Left lobe of liver (tissue), 1 donor: ENCODE results near the genes METTL21A and LANCL1.

GRCh38 chr2:207624177-207625019 is 796 bp downstream of the METTL21A start:
- PRO-cap, result unidirectional peak, plus-strand start at chr2:207624692

DNA sequence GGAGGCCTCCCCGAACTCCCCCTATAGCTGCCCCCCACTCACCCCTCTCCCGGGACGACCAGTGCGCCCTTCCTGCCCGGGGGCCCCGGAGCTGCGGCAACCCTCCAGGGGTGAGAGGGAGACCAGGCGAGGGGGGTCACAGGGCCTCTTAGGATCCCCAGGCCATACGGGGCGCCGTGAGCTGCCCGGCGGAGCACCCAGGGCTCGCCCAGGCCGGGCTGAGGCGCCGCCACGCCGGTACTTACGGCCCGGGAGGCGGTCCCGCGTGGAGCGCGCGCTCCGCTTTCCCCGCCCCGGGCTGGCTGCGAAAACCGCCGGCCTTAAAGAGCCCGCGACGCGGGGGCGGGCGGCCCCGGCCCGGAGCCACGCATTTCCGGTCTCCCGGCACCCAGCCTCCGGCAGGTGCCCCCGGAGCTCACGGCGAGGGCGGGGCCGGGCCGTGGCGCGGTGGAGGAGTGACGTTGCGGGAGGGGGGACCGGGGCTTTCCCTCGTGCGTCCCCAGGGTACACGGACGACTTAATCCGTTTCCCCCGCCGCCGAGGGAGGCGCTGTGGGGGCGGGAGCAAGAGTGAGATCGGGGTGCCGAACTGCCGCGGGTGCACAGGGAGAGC is at the start of gene METTL21A:
METTL21A (minus strand) TSS at position 375 of the 612 bp plus-strand sequence.
- PRO-cap, result bidirectional peak, plus-strand start at position 572 of the sequence, minus-strand start at position 295 of the sequence

DNA sequence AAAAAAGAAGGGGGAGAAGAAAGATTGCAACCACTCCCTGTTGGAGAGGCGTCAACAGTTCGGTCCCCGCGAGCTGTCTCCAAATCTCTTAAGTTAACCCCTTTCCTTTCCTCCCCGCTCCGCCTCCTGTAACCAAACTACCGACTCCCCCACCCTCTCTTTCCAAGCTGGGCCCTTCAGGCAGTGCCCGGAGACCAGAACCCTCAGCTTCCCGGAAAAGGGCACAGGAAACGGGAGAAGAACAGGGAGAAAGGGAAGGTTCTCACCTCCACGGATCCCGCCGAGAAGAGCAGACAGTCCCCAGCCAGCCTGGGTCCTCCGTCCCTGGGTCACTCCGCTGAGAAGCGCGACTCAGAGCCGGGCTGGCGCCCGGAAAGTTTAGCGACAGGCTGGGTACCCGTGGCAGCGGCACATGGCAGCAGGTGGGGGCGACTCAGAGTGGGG is 685 bp downstream of the FZD5 start:
- PRO-cap, result bidirectional peak, plus-strand start at position 117 of the sequence, minus-strand start at position 79 of the sequence

GRCh38 chr2:207796625-207797513 is 27.2 kb upstream of the FZD5 start:
- PRO-cap, result unidirectional peak, plus-strand start at chr2:207797120

- PRO-cap, result unidirectional peak, minus-strand start at chr2:207815433
Measured at GRCh38 chr2:207815369-207815568, 45.6 kb upstream of the FZD5 start.

DNA sequence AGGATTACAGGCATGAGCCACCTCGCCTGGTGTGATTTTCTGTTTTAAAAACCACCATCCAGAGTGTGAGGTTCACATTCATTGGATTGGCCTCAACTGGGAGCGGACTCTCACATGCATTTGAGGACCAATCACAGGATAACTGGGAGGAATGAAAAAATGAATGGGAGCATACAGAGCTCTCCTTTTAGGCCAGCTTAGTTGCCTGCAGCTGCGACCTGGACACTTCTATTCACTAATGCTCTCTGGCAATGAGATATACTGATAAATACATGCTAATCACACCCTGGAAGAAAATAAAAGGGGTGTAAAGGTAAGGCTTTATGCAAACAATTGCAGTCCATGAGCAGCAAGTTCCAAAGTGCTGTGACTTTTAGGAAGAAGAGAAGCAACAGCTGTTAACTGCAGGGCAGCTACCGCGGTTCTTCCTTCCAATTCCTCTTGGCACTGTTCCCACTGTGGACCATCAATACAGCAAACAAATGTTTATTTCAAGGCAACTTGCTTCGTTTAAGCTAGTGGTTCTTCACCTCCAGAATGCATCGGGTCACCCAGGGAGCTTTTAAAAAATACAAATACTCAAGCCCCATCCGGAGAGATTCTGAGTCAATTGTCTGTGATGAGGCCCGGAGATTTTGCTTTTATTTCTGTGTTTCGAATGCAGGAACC is 49.6 kb upstream of the FZD5 start:
- PRO-cap, result bidirectional peak, plus-strand start at position 200 of the sequence, minus-strand start at position 240 of the sequence

DNA sequence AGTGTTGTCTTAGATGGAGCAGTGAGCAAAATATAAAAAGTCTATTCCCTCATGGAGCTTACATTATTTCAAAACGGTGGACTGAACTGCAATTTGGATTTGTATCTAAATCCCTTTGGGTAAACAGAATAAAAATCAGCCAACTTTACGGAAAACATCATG is 76.0 kb upstream of the FZD5 start:
- PRO-cap, result bidirectional peak, plus-strand start outside the sequence, minus-strand start at position 67 of the sequence

- PRO-cap, result bidirectional peak, plus-strand start at chr2:207935688, minus-strand start at chr2:207935477
Measured at GRCh38 chr2:207935207-207935855, 90.0 kb downstream of the PLEKHM3 start.

DNA sequence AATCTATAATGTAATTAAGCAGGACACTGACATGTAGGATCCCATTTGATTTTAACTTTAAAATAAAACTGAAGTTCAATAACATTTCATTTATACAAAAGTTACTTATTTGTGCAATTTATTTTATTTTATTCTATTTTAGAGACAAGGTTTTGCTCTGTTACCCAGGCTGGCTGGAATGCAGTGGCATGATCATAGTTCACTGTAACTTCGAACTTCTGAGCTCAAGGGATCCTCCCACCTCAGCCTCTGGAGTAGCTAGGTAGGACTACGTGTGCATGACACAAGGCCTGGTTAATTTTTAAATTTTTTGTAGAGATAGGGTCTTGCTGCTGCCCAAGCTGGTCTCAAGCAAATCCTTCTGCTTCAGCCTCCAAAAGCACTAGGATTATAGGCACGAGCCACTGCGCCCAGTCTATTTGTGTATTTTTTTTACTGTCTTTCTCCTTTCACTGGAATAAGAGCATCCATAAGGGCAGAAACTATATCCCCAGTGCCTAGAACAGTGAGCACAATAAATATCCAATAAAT is 89.4 kb downstream of the PLEKHM3 start:
- PRO-cap, result bidirectional peak, plus-strand start at position 354 of the sequence, minus-strand start at position 180 of the sequence

DNA sequence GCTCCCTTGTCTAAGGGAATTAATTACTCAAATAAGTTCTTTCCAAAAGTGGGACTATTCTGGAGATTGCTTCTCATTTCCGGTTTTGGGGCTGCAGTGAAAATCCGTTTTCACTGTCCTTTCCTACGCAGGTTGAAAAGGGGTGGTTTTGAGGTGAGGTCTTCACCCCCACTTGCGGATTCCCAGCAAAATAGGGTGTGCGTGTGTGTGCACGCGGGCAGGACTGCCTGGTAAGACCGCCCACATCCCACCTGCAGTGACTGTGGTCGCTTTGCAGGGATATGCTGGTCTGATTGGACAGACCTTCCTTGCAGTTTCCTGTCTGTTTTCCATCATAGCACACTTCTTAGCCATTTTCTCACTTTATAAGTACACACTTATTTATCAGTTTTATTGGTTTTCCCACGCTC is 519 bp upstream of the PLEKHM3 start:
- PRO-cap, result no peak

DNA sequence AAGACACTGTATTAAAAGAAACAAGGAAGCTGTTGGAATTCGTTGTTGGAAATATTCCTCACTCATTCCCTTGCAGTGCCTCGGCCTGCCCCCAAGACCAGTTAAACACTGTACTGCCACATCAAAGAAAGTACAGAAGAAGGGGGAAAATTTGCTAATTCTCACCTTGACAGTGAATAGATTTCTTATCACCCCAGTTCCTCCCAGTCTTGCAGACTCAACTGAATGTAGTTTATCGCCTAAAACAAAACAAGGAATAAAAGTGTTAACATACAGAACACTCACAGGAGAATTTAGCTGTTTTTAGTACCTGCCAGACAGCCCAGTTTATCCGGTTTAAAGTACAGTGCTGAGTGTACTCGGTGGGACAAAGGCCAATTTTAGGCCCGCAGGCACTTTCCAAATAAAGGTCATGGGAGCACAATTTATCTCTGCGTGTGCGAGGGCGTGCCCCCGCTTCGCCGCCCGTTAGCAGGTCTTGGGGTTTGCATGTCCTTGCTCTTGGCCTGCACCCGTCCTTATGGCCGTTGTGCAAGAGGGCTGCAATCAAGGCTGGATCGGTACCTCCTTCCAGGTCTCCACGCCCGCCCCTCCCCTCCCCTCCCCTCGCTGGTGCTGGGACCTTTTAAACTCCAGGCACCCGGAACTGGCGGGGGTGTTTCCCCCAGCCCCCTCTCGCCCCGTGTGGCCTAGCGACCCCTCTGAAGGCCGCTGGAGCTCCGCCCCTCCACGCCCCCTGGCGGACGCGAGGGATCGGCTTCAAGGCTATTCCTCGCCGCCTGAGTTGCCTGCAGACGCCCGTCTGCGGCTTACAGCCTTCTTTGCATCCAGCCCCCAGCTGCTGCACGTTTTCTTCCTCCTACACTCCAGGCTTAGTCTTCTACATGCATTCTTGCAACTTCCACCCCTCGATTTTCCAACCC is 889 bp downstream of the IDH1 start:
- PRO-cap, result unidirectional peak, minus-strand start at position 329 of the sequence; bidirectional peak, plus-strand start at position 768 of the sequence, minus-strand start at position 520 of the sequence

- PRO-cap, result no peak
Measured at GRCh38 chr2:208267546-208268045, 1.5 kb downstream of the PIKFYVE start.

DNA sequence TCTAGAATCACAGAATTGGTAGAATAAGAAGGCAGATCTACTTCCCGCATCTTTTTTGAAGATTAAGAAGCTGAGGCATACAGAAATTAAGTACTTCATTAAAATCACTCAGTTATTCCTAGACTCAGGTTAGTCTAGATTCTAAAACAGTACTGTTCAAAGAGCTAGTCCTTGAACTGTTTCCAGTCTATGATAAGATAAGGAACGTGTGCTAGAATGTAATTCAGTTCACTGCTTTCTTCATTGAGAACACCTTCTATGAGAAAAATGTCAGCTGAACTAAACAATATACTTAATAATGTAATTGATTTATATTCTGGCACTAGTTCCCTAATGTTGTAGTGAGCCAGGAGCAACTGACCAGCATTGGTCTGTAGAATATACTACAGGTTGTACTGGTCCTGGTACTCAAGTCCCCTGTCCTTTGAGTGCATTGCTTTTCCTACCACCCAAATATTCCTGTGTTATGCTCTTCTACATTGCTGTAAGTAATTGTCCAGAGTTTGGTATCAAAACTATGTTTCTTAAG is 53.5 kb upstream of the PTH2R start:
- PRO-cap, result no peak

DNA sequence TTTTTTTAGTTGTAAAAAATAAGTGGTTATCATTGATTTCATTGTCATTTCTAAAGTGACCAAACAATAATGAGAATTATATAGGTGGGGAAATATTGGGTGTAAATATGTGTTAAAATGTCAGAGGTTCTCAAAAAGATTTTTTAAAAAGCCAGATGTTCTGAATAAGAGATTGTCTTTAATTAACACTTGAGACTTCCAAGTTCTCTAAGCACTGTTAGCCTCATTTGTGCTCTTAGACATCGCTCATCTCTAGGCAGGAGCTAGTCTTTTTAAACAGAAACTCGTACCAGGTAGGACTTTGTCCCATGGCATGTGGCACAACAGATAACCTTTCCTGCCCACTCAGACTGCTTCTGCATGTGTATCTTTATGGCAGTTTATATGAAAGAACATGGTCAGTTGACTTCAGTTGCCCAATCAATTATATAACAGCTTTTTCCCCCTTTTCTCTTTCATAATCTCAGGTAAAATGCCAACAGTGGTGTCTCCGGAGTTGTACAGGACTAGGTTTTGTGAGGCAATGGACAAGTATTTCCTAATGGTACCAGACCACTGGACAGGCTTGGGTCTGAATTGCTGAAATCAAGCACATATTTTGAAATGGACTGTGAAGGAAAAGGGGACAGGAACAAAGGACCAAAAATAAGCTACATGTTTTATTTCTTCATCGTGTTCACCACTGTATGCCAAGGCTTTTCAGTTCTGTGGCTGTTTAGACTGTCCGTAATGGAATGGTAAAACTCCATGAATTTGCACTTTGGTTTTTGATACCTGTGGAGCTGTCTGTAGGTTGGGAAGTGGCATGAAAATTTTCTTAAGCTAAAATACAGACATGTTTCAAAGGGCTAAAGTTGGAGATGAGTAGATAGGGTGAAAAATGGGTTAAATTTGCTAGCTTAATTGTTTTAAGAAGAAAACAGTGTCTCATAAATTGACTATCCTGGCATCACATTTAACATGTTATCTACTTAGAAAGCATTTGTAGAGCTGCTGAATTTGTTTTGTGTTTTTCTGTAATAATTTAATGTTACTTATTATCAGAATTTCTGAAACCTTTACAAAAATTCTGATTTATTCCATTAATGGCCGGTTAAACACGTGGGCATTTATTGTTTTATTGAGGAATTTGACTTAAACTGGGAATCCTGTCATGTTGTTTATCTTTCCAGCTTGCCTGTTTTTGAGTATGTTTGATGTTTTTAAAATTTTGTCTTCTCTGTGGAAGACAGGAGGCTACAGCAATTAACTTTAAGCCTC is 51.4 kb upstream of the PTH2R start:
- PRO-cap, result unidirectional peak, minus-strand start at position 248 of the sequence; unidirectional peak, minus-strand start at position 355 of the sequence

DNA sequence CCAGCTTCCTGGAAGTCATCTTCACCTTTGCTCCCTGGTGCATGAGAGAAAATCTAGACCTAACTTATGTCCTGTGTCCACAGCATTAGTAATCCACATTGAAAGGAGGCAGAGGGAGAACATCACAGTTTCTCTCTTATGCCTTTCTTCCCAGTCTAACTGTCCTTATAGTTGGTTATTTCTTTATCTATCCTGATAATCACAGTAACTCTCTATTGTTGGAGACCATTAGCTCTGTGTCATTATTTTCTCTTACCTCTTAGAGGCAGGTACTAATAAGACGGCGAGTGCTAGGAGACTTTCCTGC is 316.3 kb downstream of the PTH2R start:
- PRO-cap, result no peak

DNA sequence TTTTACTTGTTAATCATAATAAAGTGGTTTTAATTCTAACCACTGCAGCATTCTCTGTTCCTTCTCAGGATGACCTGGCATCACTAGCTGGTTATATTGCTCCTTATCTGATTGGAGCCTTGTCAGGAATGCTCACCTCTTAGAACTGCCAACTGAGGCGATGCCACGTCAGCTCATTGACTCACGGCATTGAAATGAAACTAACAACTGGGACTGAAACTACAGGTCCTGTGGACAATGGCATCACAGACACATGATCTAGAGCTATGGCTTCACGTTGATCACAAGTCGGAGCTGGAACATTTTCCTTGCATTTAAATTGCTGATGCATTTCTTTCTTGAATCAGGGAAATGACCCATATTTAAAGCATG is 54.9 kb upstream of the MAP2 start:
- PRO-cap, result no peak

GRCh38 chr2:209495677-209496462 is 72.0 kb downstream of the MAP2 start:
- PRO-cap, result no peak

- PRO-cap, result no peak
Measured at GRCh38 chr2:209732861-209733394, 38.7 kb upstream of the UNC80 start.

DNA sequence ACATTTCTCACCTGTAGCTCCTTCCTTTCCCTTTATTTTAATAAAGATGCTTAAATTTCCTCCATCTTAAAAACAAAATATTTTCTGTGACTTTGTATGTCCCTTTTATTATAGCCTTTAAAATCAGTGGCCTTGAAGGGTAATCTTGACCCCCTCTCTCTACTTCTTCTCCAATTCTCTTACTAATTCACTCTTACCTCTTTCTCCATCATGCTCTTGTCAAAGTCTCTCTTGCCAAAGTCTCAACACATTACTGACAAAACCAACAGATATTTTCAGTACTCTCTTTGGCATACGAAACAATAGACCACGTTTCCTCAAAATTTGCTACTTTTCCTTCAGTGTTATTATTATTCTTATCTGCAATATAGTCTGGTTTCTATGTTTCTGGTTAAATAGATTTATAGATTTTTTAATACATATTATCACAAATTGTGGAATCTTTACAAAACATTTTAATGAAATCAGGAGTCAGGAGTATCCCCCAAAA is 76.0 kb downstream of the KANSL1L start:
- PRO-cap, result no peak

DNA sequence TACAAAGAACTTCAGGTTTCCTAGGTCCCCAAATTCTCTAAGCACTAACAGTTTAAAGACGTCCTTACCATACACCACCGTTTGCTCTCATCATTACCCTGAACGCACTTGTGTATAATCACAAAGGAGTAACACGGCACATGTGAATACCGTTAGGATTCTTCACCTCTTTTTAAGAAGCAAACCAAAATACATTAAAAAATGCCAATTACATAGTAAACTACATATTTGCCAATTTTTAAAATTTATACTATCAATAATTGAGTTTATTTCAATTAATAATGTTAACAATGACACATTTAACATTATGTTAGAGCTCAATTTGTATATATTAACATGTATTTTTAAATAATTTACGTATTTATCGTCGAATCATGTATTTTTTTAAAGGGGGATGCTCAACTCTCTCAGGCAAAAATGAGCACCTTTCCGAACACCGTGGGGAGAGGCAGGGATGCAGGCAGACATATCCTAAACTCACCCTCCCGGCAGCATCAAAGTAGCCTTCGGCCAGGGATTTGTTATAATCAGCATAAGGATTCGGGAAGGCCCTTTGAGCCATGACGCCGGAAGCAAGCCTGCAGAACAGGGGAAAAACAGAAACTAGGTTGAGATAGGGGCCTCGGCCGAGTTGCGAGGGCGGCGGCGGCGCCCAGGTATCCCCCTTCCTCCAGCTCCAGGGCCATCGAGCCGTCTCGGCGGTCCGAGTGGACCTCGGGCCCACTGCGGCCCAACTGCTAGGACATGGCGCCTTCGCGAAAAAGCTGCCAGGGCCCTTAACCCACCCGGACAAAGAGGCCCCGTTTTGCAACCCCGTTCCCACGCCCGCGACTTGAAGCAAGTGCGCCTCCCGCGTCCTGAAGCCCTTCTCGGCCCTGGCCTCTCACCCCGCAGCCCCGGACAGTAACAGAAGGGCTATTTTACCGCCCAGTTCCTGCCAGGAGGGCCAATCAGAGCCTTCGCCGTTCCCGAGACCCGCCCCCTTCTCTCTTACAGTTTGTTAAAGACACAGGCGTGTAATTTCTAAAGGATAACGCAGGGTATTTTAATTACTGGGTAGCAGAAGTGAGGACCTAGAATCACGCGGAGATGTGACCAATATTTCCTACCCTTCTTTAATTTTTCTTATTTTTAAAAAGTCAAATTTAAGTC is at the start of gene LANCL1:
LANCL1 (minus strand) TSS at position 925 of the 1,152 bp plus-strand sequence.
- PRO-cap, result bidirectional peak, plus-strand start at position 1,052 of the sequence, minus-strand start at position 871 of the sequence